SK-N-MC (cell line): ENCODE measurements around the genes PSME3IP1, CCDC102A, ADGRG5, ADGRG3 and KIFC3.

DNA sequence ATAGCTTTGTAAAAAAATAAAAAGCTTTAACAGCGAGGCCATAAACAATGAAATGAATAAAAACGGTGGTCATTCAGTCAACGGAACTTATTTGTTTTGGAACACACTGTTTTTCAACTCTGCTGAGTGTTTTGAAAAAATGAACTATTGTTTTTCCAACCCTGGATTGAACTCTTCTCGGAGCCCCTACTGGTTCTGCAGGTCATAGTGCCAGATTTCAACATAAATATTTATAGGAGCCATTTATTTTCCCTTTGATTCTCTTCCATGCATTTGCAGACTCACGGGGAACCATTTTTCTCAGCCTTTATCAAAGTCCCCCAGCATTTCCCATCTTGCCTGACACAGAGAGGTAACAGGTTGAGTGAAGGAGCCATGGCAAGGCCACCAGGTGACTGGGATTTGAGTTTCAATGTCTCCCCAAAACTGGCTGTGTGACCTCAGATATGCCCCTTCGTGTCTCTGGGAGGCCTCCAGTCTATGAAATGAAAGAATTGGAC lies 16.1 kb upstream of the HERPUD1 start:
- RRBS: no CpG with 5 or more reads among the region's 6 CpGs

- RRBS: no CpG with 5 or more reads among the region's 5 CpGs
These were observed 14.9 kb upstream of the HERPUD1 start for GRCh38 chr16:56916886-56917541.

DNA sequence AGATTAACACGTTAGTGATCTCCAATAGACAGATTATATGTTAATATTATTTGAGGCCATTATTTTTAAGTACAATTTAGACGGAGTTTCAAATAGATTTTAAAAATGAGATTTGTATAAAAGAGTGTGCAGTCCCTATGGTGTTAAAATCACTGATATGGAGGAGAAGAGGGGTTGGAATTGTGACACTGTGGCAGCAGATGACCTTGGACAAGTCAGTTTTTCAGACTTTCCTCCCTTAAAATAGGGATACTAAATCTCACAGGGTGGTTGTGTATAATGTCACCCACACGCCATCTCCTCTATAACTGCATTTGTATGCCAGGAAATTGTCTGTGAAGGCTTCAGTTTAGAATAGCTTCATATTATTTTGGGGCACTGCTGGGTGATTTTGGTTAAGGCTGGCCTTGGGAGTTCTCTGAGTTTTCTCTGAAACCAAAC lies 2.2 kb downstream of the HERPUD1 start:
- RRBS: no CpG with 5 or more reads among the region's 3 CpGs

- RRBS: no CpG with 5 or more reads among the region's 8 CpGs
These were observed 10.4 kb upstream of the CETP start for GRCh38 chr16:56951312-56951787.

DNA sequence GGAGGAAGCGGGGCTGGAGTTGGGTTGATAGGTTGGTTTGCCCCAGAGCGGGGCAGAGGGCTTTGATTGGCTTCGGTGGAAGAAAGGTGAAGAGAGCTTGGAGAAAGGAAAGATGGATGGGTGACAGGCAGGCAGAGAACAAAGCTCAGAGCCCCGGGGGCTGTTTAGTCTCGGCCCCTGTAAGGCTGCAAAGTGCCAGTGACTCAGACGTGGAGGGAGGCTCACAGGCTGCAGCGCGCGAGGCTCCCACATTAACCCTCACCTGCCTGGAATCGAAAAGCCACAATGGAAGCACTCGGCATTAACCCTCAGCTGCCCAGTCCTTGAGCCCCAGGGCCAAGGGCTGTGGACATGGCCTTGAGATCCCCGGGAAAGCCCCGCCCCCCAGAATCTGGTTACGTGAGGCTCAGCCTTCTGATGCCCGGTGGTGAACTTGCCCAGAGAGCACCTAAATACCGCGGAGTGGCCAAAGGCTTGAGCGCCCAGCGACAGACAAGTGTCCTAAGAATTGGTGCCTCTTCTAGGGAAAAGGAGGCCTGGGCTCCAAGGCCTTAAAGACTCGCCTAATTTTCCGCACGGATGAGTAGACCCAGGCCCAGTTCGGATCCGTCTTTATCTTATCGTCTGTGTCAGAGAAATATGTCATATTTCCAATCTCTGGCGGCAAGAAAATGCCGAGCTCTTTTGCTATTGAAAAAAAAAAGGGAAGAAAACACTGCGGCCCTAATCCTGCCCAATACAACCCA lies 846 bp upstream of the CPNE2 start:
- RRBS: 63% methylated on average over 4 of the region's 28 CpGs

GRCh38 chr16:57093170-57093620 lies 812 bp downstream of the CPNE2 start:
- RRBS: no CpG with 5 or more reads among the region's 17 CpGs

DNA sequence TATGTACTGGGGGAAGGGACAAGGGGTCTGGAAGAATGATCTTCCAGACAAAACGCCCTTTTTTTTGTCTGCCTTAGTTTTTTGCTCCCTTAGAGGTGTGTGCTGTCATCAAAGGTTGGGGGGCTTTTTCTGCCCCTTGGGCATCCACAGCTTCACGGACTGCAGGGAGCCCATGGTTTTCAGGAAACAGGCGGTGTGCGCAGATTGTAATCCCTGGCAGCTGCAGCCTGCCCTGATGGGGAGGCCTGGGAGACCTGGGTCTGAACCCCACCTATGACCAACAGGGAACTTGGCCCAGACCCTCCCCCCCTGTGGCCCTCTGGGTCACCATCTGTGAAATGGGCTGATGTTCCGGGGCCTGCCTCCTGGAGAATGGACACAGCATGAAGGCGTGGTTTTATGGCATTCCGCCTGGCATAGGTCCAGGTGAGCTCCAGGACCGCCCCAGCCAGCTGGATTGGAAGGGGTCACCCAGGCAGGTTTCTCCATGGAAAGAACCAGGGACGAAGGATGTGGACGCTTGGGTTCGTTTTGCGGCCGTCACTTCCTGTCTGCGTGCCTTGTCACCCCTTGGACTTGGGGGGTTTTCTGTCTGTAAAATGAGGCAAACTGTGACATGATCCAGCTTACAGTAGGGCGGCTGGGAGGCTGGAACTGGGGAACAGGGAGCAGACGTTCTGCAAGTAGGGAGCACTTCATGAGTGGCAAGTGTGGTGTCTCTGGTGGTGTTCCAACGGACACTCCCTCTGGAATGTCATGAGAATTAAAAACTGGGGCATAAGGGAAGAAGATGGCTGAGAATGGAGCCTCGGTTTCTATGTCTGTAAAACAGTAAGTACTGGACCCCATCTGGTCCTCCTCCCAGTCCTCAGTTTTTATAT lies 1.5 kb downstream of the CPNE2 start:
- RRBS: no CpG with 5 or more reads among the region's 18 CpGs

DNA sequence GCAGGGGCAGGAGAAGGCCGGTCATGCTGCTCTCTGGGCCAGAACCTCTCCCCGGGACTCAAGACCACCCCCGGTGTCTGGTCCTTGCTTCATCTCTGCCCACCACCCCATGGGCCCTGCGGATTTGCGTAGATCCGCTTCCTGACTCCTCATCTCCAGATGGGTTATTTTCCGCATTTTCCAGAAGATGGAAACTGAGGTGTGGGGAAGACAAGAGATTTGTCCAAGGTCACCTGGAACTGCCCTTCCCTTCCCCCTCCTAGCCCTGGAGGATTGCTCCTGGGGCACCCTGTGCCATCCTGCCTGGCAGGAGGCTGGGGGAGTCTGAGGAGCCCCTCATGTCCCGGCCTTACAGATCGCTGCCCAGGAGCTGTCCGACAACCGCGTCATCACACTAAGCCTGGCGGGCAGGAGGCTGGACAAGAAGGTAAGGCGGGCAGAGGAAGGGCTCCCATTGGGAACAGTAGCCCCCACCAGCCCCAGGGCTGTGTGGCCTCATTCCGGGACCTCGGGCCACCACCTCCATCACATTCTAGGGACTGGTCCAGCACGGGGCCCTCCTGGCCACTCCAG lies 24.8 kb downstream of the CPNE2 start:
- RRBS: no CpG with 5 or more reads among the region's 17 CpGs

DNA sequence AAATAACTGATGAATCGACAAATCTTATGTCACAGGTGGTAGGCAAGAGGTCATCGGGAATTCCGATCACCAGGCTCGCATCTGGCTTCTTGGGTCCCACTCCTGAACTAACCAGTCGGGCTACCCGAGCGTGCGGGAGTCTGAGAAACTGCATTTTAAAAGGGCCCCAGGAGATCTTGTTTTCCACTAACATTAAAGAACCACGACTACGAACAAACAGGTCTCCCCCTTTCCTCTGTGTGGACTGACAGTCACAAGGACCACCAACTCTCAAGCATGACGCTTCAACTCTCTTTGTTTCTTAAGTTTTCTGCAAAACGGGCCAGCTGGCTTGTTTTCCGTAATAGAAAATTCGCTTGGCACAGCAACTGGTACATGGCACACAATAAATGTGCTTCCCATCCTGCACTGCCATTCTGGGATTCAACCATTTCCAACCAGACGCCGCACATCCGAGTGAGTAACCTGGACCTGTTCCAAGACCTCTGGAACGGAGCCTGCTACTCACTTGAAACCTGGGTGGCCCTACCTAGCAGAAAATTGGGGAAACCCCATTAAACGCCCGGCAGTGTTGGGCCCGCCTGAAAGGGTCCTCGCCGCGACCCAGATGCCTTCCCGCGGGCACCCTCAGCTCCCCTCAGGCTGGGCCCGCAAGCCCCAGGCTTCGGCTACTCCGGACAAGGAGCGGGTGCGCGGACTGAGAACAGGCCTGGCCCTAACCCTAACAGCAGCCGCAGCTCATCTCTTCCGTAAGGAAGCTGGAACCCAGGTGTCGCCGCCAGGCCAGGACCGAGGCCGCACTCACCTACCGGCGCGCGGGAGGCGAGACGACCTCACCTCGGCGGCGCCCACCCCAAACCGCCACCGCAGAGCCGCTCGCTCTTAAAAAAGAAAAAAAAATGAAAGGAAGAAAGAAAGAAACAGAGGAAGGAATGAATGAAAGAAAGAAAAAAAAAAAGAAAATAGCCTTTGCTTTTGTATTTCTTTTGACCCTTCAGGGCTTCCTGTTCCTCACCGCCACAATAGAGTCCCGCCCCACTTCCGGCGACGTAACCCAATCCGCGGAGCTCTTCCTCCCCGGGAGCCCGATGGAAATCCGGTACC lies at the start of gene PSME3IP1:
PSME3IP1 (minus strand) TSS at position 1,024 of the 1,104 bp plus-strand sequence.
- RRBS: 2% methylated on average over 7 of the region's 61 CpGs

DNA sequence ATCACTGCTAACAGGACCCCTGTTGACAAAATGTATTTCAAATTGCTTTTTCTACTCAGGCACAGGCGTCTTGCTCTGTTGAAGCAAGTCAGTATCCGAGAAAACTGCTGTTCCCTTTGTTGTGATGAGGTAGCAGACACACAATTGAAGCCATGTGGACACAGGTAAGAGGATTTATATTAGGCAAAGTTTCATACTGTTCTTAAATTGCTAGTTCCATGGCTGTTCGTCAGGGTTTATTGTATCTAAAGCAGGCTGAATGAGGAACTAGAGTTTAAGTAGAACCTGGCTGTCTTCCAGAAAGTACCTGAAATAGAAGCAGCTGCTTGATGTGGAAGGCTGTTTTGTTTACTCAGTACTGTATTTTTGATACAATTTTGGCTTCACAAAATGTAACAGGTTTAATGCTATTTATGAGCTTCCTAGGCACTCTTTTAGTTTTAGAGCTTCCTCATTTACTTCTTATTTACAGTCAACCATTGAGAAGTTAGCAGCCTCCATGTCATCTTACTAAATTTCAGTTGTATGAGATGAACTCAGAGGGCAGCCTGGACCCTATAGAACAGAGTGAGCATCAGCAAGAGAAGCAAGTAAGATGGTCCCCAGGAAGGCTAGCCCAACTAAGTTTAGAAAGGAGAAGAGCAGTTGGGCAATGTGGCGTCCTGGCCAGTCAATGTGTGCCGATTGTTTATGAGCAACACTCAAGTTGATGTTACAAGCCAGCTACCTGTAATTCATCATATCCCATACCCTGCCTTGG lies 9.8 kb upstream of the ARL2BP start:
- RRBS: no CpG with 5 or more reads among the region's 5 CpGs

DNA sequence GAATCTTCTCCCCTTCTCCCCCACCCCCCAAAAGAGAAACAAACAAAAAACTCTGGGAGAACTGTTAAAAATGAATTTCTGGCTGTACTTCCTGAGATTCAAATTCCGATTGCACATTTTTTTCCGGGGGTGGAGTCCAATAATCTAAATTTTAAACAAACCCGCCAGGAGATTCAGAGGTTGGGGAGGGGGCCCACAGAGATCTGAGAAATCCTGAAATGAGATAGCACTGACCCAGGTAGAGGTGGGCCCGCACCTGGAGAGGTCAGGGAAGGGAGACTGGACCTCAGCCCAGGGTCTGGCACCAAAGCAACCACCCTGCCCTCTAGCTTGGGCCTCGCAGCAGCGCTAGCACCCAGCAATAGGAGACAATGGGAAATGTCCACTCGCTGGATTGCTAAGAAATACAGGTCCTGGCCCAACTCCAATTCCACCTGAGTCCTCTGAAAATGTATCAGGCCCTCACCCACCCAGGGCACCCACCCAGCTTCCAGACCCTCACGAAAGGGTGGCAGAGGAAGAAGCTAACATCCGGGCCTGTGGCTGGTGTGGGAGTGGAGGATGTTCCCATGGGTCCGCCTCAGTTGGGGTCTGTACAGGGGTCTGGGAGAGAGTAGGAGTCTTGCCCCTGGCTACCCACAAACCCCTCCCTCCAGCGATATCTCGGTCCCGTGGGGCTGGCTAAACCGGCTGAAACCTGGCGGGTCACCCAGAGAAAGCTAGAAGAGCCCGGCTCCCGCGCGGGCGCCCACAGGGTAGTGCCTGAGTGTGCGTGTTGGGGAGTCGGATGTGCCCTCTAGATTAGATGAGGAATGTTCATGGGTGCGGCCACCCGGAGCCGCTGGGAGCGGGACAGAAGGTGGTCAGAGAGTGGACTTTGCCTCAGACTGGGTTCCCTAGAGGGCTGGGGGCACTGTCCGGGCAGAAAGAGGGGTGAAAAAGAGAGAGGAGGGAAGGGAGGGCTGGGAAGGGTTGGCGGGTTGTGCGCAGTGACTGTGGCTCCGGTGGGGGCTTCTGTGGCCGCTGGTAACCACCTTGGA lies 1.1 kb downstream of the PLLP start:
- RRBS: 92% methylated on average over 15 of the region's 31 CpGs

GRCh38 chr16:57536237-57536676 lies at the start of gene CCDC102A:
TSS of gene CCDC102A (minus strand) at chr16:57536571.
- RRBS: 1% methylated on average over 25 of the region's 48 CpGs

GRCh38 chr16:57537997-57538370 lies 1.6 kb upstream of the CCDC102A start:
- RRBS: no CpG with 5 or more reads among the region's 6 CpGs

DNA sequence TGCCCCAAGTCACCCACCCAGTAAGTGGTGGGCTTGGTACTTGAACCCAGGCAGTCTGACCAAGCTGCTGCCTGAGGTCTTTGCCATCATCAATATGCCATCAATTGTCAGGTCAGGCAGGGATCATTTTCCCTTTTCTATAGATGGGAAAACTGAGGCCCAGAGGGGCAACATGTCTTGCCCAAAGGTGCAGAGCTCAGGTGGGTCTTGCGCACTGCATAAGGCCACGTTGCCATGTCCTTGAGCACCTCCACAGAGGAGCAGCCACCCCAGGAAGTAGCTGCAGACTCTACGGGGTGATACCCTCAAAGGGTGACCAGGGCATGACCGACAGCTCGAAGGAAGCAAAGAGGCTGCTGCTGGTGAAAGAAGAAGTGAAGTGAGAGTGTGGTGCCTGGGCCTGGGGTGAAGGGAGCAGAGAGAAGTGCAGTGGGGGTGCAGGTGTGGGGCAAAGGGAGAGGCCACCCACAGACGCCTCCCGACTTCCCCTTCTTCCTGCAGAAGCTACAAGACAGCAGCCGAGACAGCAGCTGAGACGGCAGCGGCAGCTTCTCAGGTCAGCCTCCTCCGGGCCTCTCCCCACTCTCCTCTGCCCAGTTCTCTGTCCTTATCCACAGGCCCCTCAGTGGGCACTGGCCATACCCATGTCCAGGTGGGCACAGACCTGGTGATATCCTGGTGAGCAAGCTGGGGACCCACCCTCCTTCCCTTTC lies at the start of gene ADGRG5:
ADGRG5 (plus strand) TSS at position 498 of the 713 bp plus-strand sequence.
- RRBS: no CpG with 5 or more reads among the region's 11 CpGs

DNA sequence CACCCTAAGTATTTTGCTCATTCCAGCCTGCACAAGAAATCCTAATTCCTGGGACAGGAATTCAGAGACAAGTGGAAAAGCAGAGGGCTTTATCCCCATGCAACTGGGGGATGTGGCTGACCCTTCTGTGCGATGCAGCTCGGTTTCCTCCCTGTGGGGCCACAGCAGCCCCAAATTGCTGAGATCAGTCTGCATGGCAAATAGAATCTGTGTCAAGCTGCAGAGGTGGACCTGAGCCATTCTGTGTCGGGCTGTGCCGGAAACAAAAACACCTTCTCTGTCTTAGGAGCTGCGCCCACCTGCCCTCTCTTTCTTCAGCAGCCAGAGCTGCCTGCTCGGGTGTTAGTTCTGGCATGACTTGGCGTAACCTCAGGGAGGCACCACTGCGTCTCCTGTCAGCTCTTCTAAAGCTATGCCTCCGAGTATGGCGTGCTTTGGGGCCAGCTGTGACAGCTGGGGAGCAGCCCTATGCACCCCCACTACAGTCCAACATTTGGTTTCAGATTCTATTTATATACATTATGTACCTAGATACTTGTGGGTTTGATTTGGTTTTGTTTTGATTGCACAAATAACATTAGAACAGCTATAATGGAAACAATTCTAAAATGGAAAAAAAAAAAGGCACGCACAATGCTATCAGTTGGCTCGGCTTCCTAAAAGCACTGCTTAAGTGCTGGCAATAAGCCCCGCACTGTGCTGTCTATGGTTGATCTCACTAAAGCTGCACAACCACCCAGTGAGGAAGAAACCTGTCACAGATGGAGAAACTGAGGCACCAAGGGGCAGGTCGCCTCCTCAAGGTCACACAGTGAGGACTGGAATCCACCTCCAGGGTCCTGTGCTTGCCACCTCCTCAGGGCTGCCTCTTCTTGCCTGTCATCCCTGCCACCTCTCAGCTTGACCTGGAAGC lies 18.8 kb upstream of the ADGRG1 start:
- RRBS: no CpG with 5 or more reads among the region's 14 CpGs

- RRBS: no CpG with 5 or more reads among the region's 28 CpGs
These were observed at the start of gene ADGRG3 for GRCh38 chr16:57667949-57669100. TSS of gene ADGRG3 (plus strand) at chr16:57668306.

DNA sequence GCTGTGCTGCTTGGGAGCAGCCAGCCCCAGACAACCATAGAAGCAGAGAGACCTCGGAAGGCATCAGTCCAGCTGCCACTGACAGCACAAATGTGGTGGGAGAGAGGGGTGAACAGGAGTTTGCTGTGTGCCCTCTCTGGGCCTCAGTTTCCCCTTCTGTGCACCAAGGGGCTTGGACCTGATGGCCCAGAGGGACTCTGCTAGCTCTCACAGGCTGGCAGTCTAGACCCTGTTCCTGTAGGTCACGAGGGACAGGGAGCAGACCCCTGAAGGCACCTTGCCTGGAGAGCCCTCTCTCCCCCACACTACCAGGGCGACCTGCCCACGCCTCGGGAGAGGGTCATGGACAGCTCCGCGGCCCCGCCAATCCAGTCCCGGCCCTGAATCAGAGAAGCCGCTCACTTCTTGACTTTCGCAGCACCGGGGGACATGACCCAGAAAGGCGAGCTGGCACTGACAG lies 5.2 kb downstream of the KIFC3 start:
- RRBS: 88% methylated on average over 2 of the region's 13 CpGs

GRCh38 chr16:57800149-57800926 lies 2.0 kb downstream of the KIFC3 start:
- RRBS: no CpG with 5 or more reads among the region's 11 CpGs

DNA sequence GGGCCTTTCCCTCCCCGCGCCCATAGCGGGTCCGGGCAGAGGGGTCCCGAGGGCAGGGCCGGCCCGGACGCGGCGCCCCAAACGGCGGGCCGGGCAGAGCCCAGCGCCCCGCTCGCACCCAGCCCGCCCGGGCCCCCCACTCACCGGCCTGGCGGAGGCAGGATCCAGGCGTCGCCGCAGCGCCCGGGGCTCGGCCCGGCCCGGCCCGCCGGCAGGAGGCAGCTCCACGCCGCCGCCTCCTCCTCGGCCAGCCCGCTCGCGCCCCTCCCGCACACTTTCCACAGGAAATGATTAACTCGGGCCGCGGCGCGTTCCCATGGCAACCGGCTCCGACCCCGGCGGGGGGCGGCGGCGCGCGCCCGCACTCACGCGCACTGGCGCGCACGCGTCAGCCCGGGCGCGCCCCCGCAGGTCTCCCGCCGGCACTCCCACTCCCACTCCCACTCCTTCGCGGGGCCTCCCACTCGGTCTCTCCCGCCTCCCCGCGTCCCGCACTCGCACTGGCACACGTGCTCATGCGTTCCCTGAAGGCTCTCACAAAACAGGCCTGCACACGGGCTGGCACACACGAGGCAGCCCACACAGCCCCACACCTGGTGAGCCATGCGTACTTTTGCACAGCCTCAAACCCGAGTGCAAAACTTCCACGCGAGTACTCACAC lies at the start of gene KIFC3:
KIFC3 (minus strand) TSS at position 266 of the 662 bp plus-strand sequence.
- RRBS: 1% methylated on average over 28 of the region's 81 CpGs

DNA sequence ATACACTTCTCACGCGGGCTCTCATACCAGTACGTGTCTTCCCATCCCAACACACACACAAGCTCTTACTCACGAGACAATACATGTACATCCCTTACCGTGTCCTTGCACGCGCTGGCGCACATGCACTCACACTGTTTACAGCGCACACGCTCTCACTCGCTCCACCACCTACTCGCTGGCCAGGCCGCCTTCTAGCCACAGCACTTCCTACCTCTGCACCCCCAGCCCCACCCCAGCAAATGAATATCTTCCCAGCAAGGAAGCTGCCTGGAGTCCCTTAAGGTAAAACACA lies 544 bp upstream of the KIFC3 start:
- RRBS: no CpG with 5 or more reads among the region's 13 CpGs